Mammary microvascular endothelial cell (primary cell): ENCODE data around the genes LYRM9, TMEM97, IFT20, POLDIP2 and SARM1.

GRCh38 chr17:21186376-21186969, 27.5 kb downstream of the TMEM11 start:
- RAMPAGE, long total RNA = no peak

DNA sequence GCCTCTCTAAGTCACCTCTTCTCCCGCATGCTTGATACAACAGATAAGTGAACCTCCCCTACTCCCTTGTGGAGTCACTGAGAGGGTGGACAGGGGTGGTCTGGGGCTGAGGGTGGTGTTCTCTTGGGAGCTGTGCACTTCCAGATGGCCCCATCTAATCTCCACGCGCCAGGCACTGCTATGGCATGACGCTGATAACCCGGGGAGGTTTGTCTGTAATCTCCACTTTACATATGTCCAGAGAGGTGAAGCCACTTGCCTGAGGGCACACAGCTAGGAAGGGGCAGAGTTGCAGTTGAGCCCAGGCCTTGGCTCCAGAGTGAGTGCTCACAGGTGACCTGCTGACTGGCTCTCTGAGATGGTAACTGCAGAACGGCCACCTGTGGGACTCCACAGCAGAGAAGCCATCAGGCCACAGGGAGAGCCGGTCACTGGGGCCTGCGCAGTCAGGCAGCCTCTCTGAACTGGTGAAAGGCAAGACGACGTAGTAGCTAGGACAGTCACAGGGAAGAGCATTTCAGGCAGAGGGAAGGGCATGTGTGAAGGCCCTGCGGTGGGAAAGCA, 10.2 kb downstream of the MAP2K3 start:
- RAMPAGE, long total RNA = no peak

DNA sequence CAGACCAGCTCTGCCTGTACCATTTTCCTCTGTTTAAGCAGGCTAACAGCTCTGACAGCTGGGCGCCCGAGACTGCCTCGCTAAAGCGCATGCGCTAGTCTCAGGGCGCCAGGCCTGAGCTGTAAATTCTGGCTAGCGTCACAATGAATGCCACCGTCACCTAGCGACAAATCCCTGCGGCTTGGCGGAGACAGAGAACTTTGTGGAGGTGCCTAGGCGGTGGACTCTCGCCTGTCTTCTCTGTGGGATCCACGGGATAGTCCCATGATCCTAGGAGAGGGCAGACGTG, 573.9 kb downstream of the KCNJ18 start:
- RAMPAGE, long total RNA = no peak

GRCh38 chr17:22323380-22323750, 631.0 kb downstream of the KCNJ18 start:
- RAMPAGE, long total RNA = no peak

- RAMPAGE, long total RNA = no peak
Measured at GRCh38 chr17:27473433-27474639, 17.6 kb downstream of the KSR1 start.

DNA sequence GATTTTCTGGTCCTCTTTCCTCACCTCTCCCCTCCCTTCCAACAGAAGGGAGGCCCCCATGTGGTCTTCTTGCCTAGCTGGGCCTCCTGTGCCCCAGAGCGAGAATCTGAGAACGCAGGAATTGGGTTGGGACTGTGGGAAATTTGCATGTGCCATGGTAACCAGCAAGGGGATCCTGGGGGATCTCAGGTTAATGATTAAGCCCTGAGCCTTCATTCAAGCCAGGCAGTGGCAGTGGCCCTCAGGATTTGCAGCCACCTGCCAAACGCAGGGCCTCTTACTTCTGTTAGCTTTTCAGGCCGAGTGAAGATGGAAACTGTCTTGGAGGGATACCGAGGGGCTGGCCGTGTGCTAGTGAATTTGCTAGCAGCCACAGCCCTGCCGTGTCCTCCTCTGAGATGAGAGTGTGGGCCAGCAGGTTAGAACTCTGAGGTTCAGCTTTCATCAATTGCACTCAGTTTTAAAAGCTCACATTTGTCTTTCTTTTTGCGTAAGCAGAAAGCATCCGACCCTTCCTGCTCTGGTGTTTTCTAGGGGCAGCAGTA, 40.3 kb downstream of the KSR1 start:
- RAMPAGE, long total RNA = no peak

DNA sequence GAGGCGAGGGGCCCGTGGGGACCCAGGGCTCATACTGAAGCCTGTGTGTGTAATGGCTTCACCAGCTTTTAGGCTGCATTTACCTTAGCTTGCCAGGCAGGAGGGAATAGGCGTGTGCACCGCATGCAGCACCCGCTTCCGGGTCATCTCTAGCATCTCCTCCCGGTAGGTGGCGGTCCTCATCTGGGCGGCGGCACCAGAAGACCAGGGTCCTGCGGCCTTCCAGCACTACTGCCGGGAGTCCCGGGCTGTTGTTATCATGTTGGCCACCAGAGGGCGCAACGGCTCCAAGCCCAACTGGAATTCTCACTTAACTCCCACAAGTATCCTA, 23.6 kb downstream of the LGALS9 start:
- RAMPAGE, long total RNA = no peak

GRCh38 chr17:27892789-27893845, at the start of gene LYRM9:
TSS of gene LYRM9 (minus strand) at chr17:27893365.
- RAMPAGE, long total RNA = start-site peak on the minus strand at chr17:27893348-27893369, 51 and 20 reads in 2 replicates

DNA sequence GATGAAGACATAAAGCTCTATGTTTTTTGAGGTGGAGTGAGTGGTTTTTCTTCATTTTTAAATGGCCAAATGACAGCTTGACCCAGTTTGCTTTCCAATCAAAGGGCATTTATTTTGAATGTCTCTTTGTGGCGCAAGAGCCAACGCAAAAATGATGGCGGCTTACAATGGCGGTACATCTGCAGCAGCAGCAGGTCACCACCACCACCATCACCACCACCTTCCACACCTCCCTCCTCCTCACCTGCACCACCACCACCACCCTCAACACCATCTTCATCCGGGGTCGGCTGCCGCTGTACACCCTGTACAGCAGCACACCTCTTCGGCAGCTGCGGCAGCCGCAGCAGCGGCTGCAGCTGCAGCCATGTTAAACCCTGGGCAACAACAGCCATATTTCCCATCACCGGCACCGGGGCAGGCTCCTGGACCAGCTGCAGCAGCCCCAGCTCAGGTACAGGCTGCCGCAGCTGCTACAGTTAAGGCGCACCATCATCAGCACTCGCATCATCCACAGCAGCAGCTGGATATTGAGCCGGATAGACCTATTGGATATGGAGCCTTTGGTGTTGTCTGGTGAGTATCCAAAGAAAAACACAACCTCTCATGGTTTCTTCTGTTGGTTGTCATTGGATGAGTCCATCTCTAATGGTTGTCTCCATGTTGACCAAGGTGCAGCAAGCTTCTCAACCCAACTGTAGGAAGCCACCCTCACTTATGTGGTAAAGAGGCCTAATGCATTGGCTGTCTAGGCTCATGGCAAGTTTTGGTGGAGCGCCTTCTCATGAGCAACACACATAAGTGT, 481 bp downstream of the NLK start:
- RAMPAGE, long total RNA = no peak

DNA sequence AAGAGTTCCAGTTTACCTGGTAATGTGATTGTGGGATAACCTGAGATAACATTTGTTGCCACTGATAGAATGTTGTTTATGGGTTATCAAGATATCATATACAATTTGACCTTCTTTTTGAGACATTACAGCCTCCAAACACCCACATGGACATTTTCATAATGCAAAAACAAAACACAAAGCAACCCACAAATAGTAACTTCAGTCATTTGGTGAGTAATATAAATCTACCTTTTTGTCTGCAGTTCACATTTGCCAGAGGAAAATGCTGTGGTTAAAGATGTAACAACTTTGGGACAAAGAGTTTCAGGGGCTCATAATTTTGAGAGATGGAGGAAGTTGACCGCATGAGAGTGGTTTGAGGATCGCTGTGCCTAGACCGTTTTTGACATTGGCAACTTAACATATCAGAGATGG, 3.9 kb downstream of the NLK start:
- RAMPAGE, long total RNA = no peak

- RAMPAGE, long total RNA = no peak
Measured at GRCh38 chr17:28306628-28307739, 12.0 kb upstream of the TMEM97 start.

DNA sequence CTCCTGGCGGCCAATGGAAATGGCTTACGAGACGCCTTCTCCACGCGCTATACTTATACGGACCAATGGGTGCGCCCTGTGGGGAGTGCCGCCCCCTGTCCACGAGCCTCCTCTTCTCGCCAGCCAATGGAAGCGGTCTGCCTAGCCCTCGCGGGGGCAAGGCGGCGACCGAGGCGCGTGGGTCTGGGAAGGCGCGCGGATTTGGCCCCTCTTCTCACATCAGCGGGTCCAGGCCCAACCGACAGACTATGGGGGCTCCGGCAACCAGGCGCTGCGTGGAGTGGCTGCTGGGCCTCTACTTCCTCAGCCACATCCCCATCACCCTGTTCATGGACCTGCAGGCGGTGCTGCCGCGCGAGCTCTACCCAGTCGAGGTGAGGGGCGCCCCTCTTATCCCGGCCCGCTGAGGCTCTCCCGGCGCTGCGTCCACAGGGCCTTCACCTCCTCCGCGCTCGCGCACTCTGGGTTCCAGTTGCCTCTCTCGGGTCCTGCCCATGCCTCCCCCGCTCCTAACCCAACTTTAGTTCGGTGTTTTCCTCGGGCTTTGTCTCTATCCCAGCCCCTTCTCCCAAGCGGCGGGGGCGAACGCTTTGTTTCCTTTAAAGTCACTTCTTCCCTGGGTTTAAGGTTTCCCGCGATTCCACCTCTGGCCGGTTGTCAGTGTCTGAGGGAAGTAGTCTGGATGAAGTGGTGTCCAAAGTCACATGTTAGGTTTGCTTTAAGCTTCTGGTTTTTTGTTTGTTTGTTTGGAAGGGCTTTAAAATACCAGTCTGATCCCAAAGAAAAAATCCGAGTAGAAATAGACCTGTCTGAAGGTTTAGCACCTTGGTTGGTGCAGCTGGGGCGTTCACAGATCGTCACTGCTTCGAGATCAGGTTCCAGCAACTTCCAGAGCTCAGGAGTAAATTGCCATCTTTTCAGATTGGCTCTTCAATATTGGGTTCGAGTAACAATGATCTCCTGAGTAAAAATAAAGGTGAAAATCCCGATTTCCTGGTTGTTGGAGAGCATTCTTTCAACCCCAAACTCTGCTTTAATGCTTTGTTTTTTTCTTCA, at the start of gene TMEM97:
Gene TMEM97, plus strand, starts transcription at position 209 of the 1,056 bp plus-strand sequence.
- RAMPAGE, long total RNA = start-site peak on the plus strand centred at position 192 of the sequence, 105 bp wide, 1,359 and 179 reads in 2 replicates

DNA sequence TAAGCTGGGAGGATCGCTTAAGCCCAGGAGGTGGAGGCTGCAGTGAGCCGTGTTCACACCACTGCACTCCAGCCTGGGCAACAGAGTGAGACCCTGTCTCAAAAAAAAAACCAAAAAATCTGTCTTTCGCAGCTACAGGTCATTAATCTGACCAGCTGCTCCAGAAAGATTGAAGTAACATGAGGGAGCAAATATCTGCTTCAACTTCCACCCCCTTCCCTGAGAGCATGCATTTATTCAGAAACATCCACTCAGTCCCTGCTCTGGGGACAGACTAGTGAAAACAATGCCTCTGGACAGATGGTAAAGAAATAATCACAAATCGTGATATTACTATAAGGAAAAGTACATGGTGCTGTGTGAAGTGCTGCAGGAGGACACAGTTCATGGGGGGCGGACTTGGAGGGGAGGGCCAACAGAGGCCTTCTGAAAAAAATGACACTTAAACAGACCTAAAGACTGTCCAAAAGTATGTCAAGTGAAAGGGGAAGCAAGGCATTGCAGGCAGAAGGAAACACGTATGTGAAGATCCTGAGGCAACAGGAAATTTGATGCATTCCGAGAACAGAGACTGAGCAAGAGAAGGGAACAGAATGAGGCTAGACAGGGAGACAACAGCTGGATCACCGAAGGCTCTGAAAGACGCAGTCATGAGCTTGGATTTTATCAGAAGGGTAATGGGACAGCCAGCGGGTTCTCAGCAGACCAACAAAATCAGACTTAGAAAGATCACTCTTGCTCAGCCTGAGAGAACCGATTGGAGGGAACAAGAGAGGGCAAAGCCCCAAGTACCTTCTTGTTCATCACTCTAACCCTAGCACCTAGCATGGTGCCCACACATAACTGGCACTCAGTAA, 1.2 kb downstream of the IFT20 start:
- RAMPAGE, long total RNA = no peak

DNA sequence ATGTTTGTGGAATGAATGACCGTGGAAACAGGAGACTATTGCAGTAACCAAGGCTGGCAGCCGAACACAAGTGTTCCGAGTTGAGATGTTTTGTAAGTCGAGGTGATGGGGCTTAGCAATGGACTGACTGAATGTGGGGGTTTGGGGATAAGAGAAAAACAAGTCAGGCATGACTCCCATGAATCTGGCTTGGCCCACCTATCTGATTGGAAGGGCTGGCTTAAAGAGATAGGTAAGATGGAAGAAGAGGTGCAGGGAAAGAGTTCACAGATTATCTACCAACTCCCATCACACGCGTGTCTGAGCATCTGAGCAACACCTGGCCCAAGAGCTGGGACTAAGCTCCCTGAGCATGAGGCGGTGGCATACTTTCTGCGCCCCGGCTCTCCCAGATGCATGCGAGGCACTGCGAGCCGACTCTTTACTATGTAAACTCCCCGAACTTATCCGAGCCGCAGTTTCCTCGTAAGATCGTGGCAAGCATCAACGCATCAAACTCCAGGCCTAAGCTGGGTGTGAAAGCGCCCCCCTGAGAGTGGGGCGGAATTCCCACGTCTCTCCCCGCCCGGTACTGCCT, 496 bp downstream of the IFT20 start:
- RAMPAGE, long total RNA = no peak

- RAMPAGE, long total RNA = start-site peak on the minus strand at chr17:28335400-28335484, 881 and 792 reads in 2 replicates; start-site peak on the plus strand at chr17:28335759-28335832, 2,883 and 1,787 reads in 2 replicates
Measured at GRCh38 chr17:28335265-28335905, at the start of gene IFT20. TSS of gene IFT20 (minus strand) at chr17:28335472.

DNA sequence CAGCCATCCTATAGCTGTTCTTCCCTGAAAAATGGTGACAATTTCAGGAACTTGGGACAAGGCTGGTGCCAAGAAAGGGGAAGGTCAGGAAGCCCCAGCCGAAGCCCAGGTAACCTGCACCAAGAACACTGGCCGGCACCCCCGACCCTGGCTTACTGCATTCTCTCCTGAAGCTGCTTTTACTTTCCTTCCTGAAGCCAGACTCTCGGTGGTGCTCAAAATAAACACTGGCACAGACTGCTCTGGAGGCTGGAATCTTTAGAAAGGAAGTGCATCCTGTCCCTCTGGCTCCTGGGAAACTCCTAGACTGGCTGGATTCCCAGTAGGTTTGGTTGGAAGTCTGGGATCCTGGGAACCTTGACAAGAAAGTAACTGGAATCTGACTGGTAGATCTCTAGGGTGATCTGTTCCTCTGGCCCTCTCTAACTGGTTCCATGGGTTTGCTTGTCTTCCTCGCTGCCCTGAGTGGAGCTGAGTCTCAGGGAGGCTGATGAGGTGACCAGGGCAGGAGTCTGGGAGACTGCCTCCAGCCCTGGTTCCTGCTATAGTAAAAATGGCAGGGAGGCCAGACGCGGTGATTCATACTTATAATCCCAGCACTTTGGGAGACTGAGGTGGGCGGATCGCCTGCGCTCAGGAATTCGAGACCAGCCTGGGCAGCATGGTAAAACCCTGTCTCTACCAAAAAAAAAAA, 3.0 kb downstream of the TNFAIP1 start:
- RAMPAGE, long total RNA = no peak

DNA sequence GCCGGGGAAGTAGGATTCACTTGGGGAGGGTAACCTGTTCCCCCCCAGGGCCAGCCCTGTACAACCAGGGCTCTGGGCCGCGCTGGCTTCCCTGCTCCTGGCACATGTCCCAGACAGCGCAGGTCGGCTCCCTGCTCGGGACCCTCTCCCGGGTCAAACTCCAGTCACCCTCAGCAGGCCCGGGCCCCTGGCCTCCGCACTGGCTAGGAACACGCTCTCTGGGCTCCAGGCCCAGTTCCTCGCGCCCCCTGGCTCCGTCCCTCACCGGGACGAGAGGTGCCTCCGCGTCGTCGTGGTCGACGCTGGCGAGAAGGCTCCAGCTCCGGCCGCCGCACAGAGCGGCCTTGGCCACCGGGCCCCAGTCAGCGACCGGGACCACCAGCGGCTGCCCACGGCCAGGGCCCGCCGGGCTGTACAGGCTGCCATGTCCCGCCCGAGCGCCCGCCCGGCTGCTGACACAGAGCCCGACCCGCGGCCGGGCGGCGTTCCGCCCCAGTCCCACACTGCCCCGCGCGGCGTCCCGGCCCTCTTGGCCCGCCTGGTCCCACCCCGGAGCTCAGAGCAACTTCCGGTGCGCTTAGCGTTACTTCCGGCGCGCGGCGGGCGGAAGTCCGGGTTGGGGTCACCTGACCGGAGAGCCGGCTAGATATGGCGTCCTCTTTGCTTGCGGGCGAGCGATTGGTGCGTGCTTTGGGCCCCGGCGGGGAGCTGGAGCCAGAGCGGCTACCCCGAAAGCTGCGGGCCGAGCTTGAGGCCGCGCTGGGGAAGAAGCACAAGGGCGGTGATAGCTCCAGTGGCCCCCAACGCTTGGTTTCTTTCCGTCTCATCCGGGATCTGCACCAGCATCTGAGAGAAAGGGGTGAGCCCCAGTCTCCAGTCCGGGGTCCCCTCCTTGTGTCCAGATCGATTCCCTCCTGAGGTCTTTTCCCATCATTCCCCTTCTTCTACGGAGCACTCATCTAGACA, at the start of gene POLDIP2:
Gene POLDIP2, minus strand, starts transcription at position 505 of the 966 bp plus-strand sequence.
- RAMPAGE, long total RNA = start-site peak on the plus strand centred at position 627 of the sequence, 16 bp wide, 497 and 227 reads in 2 replicates

GRCh38 chr17:28361035-28361668, 3.7 kb downstream of the TMEM199 start:
- RAMPAGE, long total RNA = no peak

GRCh38 chr17:28371080-28372232, at the start of gene SARM1:
TSS of gene SARM1 (plus strand) at chr17:28371694.
- RAMPAGE, long total RNA = no peak

GRCh38 chr17:28400326-28400814, 5.6 kb downstream of the SLC46A1 start:
- RAMPAGE, long total RNA = no peak